Ileum (tissue), 1 donor: Measurements from ENCODE around the genes PDF, CYB5B and NFAT5.

- PRO-cap, result bidirectional peak, plus-strand start at chr16:69329986, minus-strand start at chr16:69330005; bidirectional peak, plus-strand start at chr16:69330242, minus-strand start at chr16:69330102; bidirectional peak, plus-strand start at chr16:69330749, minus-strand start at chr16:69330532
Observed at GRCh38 chr16:69329795-69331102, at the start of gene PDF. TSS of gene PDF (minus strand) at chr16:69330588.

- PRO-cap, result no peak
Observed at GRCh38 chr16:69365781-69366363, 14.3 kb upstream of the TMED6 start.

- PRO-cap, result bidirectional peak, plus-strand start at chr16:69424620, minus-strand start at chr16:69424465
Observed at GRCh38 chr16:69424002-69425122, at the start of gene CYB5B. TSS of gene CYB5B (plus strand) at chr16:69424619.

- PRO-cap, result bidirectional peak, plus-strand start at chr16:69565966, minus-strand start at chr16:69565813
Observed at GRCh38 chr16:69565327-69566087, at the start of gene NFAT5. TSS of gene NFAT5 (plus strand) at chr16:69565966.

- PRO-cap, result no peak
Observed at GRCh38 chr16:69626244-69626561, 60.4 kb downstream of the NFAT5 start.

DNA sequence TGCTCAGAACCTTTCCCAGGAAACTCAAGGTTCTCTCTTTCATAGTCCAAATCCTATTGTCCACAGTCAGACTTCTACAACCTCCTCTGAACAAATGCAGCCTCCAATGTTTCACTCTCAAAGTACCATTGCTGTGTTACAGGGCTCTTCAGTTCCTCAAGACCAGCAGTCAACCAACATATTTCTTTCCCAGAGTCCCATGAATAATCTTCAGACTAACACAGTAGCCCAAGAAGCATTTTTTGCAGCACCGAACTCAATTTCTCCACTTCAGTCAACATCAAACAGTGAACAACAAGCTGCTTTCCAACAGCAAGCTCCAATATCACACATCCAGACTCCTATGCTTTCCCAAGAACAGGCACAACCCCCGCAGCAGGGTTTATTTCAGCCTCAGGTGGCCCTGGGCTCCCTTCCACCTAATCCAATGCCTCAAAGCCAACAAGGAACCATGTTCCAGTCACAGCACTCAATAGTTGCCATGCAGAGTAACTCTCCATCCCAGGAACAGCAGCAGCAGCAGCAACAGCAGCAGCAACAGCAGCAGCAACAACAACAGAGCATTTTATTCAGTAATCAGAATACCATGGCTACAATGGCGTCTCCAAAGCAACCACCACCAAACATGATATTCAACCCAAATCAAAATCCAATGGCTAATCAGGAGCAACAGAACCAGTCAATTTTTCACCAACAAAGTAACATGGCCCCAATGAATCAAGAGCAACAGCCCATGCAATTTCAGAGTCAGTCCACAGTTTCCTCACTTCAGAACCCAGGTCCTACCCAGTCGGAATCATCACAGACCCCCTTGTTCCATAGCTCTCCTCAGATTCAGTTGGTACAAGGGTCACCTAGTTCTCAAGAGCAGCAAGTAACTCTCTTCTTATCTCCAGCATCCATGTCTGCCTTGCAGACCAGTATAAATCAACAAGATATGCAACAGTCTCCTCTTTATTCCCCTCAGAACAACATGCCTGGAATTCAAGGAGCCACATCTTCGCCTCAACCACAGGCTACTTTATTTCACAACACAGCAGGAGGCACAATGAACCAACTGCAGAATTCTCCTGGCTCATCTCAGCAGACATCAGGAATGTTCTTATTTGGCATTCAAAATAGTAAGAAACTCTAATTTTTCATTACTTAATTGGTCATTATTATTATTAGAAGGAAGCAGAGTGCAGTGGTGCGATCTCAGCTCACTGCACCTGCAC lies 32.8 kb downstream of the NQO1 start:
- PRO-cap, result no peak

GRCh38 chr16:69798549-69798886 lies 36.4 kb downstream of the WWP2 start:
- PRO-cap, result no peak

- PRO-cap, result no peak
Observed at GRCh38 chr16:69904526-69905264, 46.4 kb upstream of the CLEC18A start.

DNA sequence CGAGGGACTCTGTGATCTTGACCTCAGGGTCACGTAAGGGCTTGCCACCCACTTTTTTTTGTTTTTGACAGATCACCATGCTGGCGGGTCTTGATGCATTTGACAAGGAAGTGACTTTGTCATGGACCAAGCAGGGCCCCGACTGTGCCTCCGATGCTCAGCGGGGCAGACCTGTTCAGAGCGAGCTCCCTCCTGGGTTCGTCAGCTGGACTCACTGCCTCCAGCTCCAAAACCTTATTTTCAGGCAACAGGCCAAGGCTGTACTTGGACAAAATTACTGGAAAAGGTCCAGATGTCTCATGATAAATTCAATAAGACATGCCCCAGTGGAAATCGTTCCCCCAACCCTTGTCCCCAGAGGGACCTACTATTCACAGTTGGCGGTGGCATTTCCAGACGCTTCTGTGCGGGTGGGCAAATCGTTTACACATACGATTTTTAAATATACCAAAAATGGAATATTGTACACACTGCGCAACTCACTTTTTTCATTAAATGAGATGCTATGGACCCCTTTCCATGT lies 8.9 kb upstream of the CLEC18A start:
- PRO-cap, result no peak

DNA sequence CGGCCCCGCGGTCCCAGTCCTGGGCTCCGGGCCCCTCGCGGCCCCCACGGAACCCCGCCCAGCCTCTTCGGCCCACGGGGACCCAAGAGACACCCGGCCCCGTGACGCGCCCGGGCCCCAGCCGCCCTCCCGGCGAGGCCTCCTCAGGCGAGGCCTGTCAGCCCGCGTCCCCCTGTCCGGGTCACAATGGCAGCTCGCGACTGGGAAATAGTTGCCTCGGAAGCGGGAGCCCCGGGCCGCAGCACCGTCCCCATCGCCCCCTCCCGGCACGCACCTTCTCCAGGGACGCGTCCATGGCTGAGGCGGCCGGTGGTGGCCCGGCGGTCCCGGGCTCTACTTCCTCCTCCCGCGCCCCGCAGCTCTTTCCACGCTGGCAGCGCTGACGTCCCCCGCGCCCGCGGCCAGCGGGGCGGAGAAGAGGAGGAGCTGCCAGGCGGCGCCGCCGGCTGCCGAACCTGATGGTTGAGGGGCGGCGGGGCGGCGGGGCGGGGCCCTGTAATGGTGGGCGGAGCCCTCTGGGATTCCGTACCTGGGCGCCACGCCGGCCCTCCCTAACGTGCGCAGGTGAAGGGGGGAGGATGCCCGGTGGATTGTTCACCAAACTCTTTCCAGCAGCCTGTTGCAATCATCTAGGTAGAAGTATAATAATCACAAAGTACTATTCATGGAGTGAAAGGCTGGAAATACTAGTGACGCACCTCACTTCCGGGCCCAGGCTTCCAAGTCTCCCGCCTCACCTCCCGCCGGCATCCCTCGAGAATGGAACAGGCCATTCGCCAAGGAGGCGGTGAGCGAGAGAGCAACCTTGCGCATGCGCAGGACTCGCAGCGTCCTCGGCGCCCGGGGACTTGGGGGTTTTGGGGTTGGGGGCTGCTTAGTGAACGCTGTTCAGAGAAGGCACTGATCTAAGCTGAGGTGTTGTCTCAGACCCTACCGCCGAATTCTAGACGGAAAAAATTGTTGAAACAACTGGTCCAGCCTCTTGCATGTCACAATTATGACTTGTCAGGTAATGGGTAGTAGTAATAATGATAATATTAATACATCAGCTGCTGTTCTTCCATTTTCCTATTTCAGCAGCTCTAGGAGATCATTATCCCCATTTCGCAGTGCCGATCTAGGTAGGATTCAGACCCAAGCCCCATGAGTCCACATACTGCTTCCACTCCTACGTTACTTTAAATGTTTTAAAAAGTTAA lies 48.3 kb upstream of the PDPR start:
- PRO-cap, result unidirectional peak, minus-strand start at position 457 of the sequence

DNA sequence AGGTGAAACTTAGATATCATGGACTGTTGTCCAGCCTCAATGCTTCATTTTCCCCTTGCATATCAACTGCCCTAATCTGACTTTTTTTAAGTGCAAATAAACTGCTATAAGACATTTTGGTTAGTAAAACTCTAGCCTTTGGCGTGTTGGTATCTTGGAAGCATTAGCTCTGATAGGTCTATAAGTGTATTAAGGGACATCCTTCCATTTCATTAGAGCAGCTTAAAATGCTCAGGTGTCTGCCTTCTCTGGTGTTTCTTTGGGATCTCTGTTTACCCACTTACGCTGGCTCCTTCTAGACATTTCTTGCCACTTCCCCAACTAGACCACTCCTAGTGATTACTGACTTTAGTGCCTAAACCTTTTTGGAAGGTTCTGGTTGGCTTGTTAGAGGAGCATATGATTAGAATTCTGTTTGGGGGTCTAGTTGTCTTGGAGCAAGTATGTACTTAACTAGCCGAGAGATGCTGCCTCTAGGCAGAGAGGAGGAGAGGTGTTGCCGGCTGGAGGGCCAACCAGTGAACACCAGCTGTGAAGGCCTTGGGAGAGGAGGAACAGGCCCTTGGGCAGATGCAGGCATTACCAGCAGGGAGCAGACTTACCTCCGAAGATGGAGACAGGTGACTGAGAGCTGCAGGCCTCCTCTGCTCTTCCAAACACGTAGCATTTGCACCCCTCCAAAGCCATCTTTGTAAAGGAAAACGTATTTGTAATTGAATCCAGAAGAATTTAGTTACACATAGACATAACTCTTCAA lies 15.2 kb upstream of the CLEC18C start:
- PRO-cap, result no peak

DNA sequence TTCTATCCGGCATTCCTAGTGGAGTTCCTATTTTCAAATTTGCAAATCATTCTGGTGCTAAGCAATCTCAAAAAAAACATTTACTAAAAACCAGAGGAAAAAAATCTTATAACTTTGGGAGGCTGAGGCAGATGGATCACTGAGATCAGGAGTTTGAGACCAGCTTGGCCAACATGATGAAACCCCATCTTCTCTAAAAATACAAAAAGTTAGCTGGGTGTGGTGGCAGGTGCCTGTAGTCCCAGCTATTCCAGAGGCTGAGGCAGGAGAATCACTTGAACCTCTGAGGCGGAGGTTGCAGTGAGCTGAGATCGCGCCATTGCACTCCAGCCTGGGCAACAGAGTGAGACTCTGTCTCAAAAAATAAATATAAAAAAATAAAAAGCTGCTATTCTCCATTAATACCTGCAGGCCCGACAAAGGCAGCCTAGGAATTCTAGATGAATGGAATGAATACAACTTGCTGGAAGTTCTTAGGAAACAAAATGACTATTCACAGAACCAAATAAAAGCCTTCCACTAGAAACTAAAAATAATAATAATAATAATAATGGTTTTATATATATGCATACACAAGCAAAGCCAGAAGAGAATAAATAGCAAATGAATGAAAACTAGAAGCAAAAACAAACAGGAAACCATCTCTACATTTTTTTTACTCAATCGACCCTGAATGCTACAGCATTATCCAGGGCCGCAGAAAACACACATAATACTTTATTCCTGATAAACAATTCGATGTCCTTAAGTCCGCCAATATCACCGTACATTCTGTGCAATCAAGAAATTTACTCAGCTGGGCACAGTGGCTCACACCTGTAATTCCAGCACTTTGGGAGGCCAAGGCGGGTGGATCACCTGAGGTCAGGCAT lies 1.9 kb downstream of the EXOSC6 start:
- PRO-cap, result no peak

DNA sequence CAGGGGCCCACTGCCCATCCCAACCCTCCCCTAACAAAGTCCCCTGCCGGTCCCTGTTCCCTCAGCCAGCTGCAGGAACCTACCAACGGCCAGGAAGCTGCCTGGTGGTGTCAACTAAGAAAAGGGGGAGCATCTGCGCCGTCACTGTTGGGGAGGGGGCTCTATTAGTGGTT lies 33.4 kb downstream of the DDX19A start:
- PRO-cap, result no peak

- PRO-cap, result no peak
Observed at GRCh38 chr16:70432415-70433140, 6.3 kb downstream of the ST3GAL2 start.

DNA sequence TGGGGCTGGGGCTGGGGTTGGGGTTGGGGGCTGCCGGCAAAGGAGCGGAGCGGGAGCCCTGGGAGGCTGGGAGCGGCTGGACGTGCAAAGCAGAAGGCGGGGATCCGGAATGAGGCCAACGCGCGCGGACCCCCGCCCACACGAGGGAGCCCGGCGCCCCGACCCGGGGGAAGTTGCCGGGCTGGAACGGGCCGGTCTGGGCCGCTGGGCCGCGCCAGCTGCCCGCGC lies 334 bp downstream of the ST3GAL2 start:
- PRO-cap, result no peak

GRCh38 chr16:70575525-70576883 lies 52.4 kb downstream of the SF3B3 start:
- PRO-cap, result unidirectional peak, plus-strand start at chr16:70576098

DNA sequence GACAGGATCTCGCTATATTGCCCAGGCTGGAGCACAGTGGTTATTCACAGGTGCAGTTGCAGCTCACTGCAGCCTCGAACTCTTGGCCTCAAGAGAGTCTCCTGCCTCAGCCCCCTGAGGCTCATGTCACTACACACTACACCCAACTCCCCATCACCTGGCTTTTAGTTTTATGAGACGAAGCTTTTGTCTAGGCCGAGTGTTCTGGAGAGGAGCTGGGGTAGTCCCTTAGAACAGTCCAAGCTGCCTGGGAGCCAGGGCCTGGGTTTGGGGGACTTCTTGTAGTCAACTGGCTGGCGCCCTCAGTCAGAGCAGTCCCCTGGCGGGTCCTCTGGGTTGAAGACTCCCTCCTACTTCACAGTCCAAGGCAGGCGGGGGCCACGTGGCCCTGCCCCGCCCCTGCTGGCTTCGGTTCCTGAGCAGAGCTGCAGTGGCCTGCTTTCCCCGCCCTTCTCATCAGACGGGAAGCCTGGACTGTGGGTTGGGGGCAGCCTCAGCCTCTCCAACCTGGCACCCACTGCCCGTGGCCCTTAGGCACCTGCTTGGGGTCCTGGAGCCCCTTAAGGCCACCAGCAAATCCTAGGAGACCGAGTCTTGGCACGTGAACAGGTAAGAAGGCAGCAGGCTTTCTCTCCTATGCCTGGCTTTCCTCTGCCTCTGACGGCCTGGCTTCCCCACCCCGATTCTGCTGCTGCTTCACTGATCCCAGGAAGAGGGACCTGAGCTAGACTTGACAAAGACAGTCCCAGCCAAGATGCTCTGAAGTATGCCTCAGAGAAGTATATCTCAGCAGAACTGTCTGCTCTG lies 56.0 kb downstream of the SF3B3 start:
- PRO-cap, result unidirectional peak, plus-strand start at position 459 of the sequence

DNA sequence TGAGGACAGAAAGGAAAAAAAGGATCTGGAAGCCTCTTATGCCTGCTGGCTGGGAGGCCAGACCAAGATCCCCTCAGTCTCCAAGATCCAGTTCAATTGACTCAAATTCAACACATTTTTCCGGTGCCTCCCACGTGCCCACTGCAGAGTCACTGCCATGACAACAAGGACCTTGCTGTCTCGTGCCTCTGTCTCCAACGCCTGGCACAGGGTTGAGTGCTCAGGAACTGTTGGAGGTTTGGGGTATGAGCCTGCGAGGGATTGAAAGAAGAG lies 1.1 kb downstream of the IL34 start:
- PRO-cap, result no peak

- PRO-cap, result no peak
Observed at GRCh38 chr16:70664101-70664612, 17.8 kb downstream of the IL34 start.

- PRO-cap, result no peak
Observed at GRCh38 chr16:70677531-70678173, 8.2 kb downstream of the MTSS2 start.